Mesenteric fat pad (tissue), 1 donor: ENCODE results near the genes TBC1D26, LRRC75A and MPRIP.

GRCh38 chr17:15732028-15732567 is at the start of gene TBC1D26:
TSS of gene TBC1D26 (plus strand) at chr17:15732283.
- PRO-cap = no peak

GRCh38 chr17:16024763-16025386 is 25.3 kb downstream of the TTC19 start:
- PRO-cap = no peak

DNA sequence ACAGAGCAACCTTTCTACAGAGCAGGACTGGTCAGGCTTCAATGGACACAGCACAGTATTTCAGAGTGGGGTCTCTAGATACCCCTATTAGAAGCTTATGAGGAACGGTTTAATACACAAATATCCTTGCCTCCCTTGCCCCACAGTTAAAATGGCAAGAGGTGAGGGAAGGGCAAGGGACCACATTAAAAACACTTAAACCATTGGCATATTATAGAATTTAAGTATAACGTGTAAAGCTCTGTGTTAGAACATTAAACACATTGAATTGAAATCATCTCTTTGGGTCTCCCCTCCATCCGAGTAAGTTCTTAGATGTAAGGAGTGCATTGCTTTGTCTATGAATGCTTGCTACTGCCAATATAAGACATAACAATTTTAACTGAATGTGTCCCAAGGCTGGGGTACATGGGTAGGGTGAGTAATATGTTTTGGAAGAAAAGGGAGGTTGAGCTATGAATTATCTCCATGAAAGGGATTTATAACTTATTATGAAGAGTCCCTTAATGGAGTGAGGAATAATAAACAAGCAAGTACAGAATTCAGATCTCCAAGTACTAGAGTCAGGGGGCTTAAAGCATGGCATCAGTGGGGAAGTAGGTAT is 25.9 kb downstream of the TTC19 start:
- PRO-cap = no peak

GRCh38 chr17:16138836-16139443 is 76.4 kb downstream of the NCOR1 start:
- PRO-cap = no peak

- PRO-cap = no peak
Observed at GRCh38 chr17:16286883-16287271, 66.4 kb downstream of the CENPV start.

GRCh38 chr17:16297514-16298065 is 55.7 kb downstream of the CENPV start:
- PRO-cap = no peak

DNA sequence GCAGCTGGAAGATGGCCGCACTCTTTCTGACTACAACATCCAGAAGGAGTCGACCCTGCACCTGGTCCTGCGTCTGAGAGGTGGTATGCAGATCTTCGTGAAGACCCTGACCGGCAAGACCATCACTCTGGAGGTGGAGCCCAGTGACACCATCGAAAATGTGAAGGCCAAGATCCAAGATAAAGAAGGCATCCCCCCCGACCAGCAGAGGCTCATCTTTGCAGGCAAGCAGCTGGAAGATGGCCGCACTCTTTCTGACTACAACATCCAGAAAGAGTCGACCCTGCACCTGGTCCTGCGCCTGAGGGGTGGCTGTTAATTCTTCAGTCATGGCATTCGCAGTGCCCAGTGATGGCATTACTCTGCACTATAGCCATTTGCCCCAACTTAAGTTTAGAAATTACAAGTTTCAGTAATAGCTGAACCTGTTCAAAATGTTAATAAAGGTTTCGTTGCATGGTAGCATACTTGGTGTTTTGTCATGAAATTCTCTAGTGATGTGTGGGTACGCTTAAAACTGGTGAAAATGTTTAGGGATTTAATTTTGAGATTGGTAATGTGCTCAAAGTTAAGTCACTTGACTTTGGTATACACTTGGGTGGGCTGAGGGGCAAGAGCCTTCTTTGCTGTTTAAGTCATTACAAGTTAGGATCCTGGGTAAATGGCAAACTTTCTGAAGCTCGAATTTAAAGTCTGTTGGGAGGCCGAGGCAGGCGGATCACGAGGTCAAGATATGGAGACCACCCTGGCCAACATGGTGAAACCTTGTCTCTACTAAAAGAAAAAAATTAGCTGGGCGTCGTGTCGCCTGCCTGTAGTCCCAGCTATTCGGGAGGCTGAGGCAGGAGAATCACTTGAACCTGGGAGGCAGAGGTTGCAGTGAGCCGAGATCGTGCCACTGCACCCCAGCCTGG is 1.6 kb downstream of the UBB start:
- PRO-cap = no peak

GRCh38 chr17:16398436-16399138 is 16.8 kb upstream of the TRPV2 start:
- PRO-cap = no peak

- PRO-cap = no peak
Observed at GRCh38 chr17:16438559-16438882, 23.1 kb downstream of the TRPV2 start.

DNA sequence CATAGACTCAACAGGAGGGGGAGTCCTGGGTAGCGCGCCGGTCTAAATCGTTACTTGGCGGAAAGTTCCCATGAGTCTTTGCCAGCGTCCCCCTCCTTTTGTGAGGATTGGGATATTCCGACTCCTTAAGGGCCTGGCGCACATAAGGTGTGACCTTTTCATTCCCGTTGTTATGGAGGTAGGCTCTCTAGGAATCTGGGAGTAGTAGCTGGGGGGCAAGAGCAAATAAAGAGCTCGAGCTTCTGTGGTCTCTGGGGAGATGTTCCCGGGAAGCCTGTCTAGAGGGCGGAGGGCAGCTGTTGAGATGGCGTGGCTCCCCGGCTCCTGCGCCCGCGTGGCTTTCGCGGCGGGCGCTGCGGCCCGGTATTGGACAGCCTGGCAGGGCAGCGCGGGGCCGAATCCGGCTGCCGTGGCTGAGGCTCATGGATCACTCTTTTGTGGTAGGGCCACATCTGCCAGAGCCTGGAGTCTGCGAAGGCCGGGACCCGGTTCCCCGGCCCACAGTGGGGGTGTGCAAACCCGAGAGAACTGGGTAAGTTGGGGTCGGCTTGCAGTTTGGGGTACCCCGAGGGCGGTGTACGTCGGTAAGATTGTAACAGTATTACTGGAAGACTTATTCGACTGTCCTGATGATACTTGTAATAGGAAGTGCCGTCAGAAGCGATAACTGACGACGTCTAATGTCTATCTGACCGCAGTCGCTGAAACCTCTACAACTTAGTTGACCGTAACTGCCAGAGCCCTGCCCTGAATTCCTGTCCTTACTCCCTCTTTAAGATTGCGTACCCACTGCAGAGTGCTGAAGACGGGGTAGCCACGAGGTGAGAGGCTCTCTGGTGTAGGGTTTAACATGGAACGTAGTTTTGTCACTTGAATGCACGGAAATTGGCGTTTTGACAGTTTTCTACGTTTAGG is 23.8 kb downstream of the TRPV2 start:
- PRO-cap = no peak

DNA sequence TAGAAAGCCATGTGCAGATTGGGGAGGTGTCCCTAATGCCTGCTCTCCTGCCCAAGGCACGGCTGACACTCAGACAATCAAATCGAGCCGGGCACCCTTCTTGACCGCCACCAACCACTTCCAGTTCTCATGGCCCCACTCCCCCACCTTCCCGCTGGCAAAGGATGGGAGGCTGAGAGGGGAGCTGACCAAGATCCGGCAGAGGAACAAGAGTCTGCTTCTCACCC is 7.7 kb downstream of the LRRC75A start:
- PRO-cap = no peak

GRCh38 chr17:16491731-16492642 is at the start of gene LRRC75A:
TSS of gene LRRC75A (minus strand) at chr17:16492193.
- PRO-cap = bidirectional peak, plus-strand start at chr17:16492266, minus-strand start at chr17:16492204

DNA sequence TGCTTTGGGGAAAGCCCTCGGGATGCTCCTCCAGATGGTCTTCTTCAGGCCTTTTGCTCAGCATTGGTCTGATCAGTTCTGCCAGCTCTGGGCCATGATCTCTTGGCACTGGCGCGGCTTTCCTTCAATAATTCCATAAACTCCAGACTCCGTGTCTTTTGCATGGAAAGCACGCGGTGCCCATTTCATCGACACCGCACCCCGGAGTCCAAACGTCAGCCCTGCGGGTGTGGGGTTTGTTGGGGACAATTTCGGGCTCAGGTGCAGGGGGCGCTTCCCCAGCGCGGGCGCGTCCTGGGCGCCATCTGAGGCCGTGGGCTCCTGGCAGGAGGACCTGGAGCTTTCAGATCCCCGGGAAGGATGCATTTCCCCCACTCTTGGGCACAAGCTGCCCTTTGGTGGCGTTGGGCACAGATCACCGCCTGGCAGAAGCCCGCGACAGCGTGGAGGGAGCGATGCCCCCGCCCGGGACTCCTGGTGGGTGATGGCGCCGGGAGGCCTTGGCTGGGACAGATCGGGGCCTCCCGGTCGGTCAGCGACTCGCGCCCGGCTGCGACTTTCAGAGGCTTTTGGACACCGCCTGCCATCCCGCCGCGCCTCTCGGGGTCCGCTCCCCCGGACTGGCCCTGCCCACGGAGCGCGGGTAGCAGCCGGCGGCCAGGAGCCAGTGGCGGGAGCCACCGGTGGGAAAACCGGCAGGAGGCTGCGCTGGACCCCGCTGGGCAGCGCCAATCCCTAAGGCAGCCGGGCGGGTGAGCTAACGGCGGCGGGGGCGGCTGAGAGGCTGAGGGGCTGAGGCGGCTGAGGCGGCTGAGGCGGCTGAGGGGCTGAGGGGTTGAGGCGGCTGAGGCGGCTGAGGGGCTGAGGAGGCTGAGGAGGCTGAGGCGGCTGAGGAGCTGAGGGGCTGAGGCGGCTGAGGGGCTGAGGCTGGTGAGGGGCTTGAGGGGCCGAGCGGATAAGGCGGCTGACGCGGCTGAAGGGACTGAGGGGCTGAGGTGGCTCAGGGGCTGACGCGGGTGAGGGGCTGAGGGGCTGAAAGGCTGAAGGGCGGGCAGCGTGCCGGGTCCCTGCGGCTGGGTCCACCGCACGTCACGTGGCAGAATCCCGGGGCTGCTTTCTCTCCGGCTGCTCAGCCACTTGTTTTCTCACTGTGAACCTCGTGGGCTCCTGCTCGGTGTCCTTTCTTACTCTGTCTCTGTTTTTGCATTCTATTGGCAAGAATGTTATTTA is 13.2 kb upstream of the ZNF624 start:
- PRO-cap = no peak

DNA sequence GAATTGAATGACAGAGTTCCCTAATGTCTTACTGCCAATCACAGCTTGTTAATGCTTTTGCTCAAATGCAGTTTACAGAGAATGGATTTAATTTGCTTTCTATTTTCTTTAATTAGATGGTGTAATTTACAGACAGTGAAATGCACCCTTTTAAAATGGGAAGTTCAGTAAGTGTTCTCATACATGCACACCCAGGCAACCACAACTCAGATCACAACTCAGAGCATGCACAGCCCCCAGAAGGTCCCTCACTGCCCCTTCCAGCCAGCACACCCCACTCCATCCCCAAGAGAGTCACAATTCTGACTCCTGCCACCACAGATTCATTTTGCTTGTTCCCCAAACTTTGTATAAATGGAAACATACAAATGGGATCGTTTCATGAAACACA is 3.2 kb upstream of the TNFRSF13B start:
- PRO-cap = no peak

DNA sequence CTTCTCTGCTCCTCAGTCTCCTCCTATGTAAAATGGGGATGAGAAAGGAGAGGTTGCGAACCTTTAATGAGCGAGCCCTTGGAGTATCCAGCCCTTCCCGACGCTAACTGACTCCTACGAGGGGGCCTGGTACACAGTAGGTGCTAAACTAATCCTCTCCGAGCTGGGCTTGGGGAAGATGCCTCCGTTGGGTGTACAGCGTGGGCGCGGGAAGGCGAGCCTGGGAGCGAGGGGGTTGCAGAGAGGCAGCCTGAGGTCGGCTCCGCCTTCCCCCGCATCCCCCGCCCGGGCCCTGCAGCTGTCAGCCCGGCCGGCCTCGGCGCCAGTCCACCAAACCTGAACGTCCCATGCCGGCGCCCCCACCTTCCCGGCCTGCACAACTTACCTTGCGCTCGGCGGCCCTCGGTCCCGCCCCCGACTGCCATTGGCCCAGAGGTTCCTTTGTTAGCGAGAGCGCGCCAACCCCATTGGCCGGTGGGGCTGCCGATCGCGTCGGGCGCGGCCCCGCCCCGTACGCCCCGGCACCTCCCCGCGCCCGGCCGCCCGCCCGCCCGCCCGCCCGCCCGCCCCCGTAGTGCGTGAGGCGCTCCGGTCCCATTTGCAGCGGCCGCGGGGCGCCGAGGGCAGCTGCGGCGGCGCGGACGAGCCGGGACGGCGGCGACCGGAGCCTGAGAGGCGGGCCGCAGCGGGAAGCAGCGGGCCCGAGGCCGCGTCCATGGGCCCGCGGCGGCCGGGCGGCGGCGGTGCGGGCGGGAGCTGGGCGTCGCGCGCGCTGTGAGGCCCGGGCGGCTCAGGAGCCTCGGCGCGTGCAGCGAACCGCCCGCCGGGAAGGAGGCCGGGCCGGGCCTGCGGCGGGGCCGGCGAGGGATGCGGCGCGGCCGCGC is at the start of gene MPRIP:
Gene MPRIP, plus strand, starts transcription at position 572 of the 884 bp plus-strand sequence.
- PRO-cap = bidirectional peak, plus-strand start at position 601 of the sequence, minus-strand start at position 338 of the sequence

- PRO-cap = no peak
Observed at GRCh38 chr17:17081388-17082173, 39.3 kb downstream of the MPRIP start.

DNA sequence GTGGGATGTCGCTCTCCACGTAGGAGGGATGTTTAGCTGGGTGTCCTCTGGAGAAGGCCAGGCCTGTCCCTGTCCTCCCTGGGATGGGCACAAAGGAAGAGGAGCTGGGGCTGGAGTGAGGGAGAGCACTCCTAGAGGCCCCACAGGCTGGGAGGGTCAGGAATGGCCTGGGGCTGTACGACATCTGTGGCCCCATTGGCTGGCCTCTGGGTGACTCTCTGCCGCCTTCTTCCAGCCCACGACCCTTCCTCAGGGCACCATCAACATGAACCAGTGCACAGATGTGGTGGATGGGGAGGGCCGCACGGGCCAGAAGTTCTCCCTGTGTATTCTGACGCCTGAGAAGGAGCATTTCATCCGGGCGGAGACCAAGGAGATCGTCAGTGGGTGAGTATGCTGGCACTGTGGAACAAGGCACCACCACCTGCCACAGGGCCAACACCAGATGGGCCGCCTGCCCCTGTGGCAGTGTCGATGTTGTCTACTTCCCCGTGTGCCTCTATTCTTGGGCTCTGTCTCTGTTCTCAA is 79.6 kb downstream of the PLD6 start:
- PRO-cap = no peak

GRCh38 chr17:17158326-17159026 is 47.7 kb downstream of the PLD6 start:
- PRO-cap = no peak

- PRO-cap = no peak
Observed at GRCh38 chr17:17187693-17188383, 18.3 kb downstream of the PLD6 start.

DNA sequence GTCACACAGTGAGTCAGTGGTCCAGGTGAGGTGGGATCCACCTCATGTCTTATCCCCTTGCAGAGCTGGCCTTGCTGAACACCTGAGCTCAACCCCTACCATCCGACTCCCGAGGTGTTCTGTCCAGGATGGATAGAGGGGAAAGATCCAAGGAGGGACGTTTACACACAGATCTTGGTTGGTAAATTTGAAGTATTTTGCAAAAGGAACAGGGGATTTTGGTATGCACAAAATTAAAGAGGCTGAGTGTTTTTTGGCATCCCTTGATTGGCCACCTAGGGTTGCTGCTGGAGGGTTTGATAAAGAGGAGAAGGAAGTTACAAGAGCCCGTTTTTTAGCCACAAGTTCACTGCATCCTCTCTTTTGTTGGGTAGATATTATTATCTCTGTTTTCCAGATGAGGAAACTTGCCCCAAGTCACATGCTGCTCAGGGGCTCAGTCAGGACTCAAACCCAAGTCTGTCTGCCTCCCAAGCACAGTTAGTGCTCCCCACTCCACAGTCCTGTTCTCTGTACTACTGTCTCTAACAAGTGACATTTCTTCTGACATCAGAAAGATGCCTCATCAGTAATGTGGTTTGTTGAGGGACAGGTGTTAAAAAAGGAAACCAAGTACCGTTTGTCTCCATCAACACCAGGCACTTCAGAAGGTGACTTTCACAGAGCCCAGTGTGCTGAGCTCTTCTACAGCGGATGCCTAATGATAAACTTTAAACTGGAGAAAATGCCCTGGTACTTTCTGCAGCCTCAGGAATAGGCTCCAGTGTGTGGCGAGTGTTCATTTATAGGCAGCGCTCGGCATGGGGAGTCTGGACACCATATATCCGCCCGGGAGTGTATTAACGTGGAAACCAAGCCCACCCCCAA is 1.4 kb downstream of the NT5M start:
- PRO-cap = no peak